SEM (cell line): ENCODE measurements around a stretch of chr14.

- PRO-cap, result no peak
These were observed 24.6 kb downstream of the BCL11B start for GRCh38 chr14:99247268-99247838.

GRCh38 chr14:99253158-99253790 is 18.7 kb downstream of the BCL11B start:
- PRO-cap, result no peak

DNA sequence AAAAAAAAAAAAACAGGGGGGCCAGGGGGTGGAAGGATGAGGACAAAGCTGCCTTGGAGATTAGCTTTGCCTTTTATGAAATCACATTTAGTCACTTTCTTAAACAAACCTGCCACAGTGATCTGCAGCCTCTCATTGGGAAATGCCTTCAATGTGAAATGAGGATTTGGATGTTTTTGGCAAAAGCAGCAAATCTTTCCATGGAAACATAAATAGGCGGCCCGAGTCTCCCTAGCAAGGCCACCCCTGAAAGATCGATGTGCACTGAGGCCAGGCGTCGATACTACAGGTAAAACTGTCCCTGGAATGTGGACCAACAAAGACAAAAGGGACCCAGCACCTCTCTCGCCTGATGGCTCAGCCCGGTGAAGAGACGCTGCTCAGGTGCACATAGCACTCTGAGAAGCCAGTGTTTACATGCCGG is 16.6 kb downstream of the BCL11B start:
- PRO-cap, result no peak

GRCh38 chr14:99266078-99267268 is 5.5 kb downstream of the BCL11B start:
- PRO-cap, result no peak

- PRO-cap, result no peak
These were observed 48.1 kb upstream of the BCL11B start for GRCh38 chr14:99320024-99320633.

- PRO-cap, result unidirectional peak, minus-strand start at chr14:99482040
These were observed 580 bp downstream of the CCNK start for GRCh38 chr14:99481573-99482404.

- PRO-cap, result no peak
These were observed 30.6 kb downstream of the CCNK start for GRCh38 chr14:99511461-99512576.

DNA sequence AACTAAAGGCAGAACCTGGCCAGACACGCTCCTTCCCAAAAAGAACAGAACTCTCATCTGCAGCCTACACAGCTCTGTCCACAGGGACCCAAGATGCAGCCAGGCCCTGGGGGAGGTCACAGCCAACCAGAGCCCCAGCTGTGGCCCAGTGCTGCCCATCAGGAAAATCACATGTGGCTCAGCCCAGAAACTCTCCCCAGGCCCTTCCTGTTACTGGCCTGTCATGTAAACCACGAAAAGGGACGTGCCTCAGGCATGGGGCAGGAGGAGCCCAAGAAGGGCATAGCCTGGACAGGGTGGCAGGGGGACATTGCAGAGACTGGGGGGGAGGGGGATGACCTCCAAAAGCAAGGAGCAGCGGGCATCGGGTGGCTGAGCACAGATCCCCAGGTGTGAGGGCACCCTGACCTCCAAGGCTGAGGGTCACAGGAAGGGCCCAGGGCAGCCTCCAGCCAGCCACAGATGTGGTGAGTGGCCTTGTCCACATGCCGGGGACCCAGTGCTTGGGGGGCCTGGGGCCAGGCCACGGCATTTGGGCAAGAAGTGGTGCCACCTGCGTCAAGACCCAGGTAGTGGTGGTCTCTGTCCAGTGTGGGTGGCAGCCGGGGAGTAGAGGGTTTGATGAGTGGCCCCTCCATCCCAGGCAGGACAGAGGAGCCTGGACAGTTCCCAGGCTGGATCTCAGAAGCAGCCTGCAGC is 33.2 kb downstream of the CCNK start:
- PRO-cap, result no peak

- PRO-cap, result no peak
These were observed 33.8 kb downstream of the CCNK start for GRCh38 chr14:99514950-99515492.

GRCh38 chr14:99516125-99516466 is 34.9 kb downstream of the CCNK start:
- PRO-cap, result no peak

- PRO-cap, result no peak
These were observed 55.0 kb downstream of the CCDC85C start for GRCh38 chr14:99548930-99549403.

DNA sequence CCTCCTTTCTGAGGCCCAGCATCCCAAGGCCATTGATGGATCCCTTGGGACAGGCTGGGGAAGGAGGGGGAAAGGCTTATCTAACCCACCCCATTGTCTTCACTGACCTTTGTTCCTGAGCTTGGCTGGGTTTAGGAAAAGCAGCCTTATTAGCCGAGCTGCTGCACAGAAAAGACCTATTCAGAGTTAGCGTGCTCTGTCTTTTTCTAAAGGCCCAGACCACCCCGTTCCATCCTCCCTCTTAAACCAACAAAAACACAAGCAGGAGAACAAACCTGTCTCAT is 5.1 kb downstream of the CCDC85C start:
- PRO-cap, result no peak

GRCh38 chr14:99773415-99774125 is 19.6 kb upstream of the EML1 start:
- PRO-cap, result no peak

- PRO-cap, result no peak
These were observed 38.9 kb downstream of the DEGS2 start for GRCh38 chr14:100120403-100121103.

GRCh38 chr14:100286122-100286433 is 20.2 kb downstream of the SLC25A29 start:
- PRO-cap, result no peak

DNA sequence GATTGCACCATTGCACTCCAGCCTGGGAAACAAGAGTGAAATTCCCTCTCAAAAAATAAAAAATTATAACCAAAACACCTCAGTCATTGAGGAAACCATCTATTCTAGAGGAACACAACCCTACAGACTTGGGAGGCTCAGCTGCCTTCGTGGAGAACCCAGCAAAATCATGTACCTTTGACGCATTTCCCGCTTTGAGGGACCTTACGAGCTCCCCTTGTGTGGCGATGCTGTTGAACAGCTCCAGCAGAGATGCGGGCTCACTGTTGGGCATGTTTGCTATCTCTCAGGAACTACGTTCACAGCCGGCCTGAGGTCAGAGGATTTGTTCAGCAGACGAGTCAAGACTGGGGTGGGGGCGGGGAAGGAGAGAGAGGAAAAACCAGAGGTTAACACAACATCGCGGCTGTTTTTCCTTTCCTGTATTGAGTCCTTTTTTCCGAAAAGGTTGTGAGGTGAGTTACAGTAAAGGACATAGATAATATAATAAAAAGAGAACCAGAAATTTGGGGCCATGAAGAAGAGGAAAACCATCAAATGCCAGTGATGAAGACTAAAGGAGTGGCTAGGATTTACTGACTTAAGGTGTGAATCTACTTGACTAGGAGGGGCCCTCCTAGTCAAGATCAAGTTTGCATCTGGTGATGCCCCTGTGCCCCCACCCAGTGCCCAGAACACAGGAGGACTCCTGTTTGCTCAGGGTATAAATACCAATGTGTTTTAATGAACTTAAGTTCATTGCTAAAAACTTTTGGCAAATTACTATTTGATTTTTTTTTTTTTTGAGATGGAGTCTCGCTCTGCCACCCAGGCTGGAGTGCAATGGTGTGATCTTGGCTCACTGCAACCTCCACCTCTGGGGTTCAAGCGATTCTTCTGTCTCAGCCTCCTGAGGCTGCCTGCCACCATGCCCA is 6.0 kb downstream of the WARS1 start:
- PRO-cap, result no peak

DNA sequence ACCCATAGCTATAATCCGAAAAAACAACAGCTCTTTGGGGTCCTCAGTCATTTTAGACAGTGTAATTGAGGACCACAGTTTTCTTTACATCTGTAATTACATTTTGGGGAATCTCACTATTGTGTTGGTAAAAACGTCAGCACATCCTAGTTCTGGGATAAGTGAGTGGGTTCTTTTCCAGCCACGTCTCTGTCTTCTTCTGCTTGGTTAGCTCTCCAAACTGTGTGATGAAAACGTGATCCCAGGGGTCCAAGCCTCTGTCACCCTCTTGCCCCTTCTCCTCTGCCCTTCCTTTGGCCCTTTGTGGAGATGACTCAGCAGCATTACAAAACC is 15.9 kb downstream of the WDR25 start:
- PRO-cap, result no peak

DNA sequence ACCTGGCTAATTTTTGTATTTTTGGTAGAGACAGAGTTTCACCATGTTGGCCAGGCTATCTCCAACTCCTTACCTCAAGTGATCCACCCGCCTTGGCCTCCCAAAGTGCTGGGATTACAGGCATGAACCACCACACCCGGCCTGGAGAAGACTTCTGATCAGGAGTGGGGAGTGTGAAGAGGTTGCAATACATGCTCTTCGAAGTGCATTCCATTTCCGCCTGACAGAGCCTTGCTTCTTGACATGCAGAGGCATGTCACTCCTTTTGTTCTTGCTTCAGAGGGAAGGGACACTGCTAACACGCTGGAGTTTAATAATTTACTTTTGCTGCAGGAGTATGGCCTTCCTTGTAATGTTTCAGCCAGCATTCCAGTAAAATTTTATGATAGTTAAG is 21.7 kb downstream of the WDR25 start:
- PRO-cap, result no peak

DNA sequence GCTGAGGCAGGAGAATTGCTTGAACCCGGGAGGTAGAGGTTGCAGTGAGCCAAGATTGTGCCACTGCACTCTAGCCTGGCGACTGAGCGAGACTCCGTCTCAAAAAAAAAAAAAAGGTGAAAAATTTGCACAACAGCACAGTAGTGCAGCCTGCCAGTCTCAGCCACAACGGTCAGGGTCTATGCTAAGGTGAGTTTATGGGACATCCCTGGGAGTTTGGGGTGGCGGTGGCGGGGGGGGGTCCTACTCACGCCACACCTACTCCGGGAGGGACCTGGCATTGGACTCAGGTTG is 42.2 kb downstream of the WDR25 start:
- PRO-cap, result no peak

GRCh38 chr14:100471777-100472322 is 95.6 kb downstream of the WDR25 start:
- PRO-cap, result no peak